Right lobe of liver (tissue), 4 donors: ENCODE measurements around a stretch of chr2.

- PRO-cap, 4 experiments, result peak in 1 of 4 experiments; most common plus-strand start chr2:23524607 (in 1); most common minus-strand start chr2:23524408 (in 1)
- RAMPAGE, long total RNA, 2 experiments, result no peak in any of the 2 experiments
Observed at GRCh38 chr2:23523451-23524771, 138.9 kb downstream of the KLHL29 start.

DNA sequence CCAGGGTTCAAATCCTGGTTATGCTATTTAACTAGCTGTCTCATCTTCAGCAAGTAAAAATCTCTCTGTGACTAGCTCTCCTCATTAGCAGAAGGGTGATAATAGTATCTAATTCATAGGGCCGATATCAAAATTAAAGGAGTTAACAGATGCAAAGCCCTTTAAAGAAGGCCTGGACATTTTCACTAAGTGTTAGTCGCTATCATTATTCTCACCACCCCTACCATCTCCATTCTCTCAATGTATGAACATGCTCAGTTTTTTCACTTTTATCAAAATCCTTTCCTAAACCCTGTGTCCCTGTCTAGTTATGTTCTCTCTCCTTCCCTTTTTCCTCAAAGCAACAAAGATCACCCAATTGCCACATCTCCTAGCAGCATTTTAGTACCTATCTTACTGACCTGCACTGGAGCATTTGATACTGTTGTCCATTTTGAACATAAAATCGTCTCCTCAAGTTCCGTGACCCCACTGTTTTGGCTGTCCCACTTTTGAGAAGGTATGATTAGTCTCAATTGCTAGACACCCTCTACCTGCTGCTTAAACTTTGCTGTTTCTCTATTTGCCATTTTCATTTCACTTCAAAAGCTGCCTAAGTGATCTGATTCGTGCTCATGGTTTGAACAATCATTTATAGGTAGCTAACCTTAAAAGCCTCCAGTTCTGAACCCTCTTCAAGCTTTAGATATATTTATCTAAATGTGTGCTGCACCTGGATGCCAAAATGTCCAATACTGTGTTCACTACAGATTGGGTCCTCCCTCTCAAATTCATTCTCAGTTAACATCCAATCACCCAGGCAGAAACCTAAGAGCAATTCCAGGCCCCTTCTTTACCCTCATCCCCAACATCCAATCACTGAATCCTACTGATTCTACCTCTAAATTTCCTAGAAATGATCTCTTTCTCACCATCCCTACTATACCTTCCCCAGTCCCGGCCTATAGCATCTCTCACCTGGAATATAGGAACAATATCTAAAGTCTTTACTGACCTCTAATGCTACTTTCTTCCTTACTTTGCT, 193.7 kb downstream of the ATAD2B start:
- PRO-cap, 4 experiments, result no peak in any of the 4 experiments
- RAMPAGE, long total RNA, 2 experiments, result no peak in any of the 2 experiments

GRCh38 chr2:23771484-23772178, 155.3 kb downstream of the ATAD2B start:
- PRO-cap, 4 experiments, result no peak in any of the 4 experiments
- RAMPAGE, long total RNA, 2 experiments, result start-site peak on the minus strand in 1 of 2 experiments, at chr2:23771974-23772024 at its widest, 12 reads per replicate

- PRO-cap, 4 experiments, result no peak in any of the 4 experiments
- RAMPAGE, long total RNA, 2 experiments, result no peak in any of the 2 experiments
Observed at GRCh38 chr2:24015344-24016492, 5.8 kb downstream of the MFSD2B start.

- PRO-cap, 4 experiments, result no peak in any of the 4 experiments
- RAMPAGE, long total RNA, 2 experiments, result no peak in any of the 2 experiments
Observed at GRCh38 chr2:24299794-24300289, 60.5 kb downstream of the ITSN2 start.

DNA sequence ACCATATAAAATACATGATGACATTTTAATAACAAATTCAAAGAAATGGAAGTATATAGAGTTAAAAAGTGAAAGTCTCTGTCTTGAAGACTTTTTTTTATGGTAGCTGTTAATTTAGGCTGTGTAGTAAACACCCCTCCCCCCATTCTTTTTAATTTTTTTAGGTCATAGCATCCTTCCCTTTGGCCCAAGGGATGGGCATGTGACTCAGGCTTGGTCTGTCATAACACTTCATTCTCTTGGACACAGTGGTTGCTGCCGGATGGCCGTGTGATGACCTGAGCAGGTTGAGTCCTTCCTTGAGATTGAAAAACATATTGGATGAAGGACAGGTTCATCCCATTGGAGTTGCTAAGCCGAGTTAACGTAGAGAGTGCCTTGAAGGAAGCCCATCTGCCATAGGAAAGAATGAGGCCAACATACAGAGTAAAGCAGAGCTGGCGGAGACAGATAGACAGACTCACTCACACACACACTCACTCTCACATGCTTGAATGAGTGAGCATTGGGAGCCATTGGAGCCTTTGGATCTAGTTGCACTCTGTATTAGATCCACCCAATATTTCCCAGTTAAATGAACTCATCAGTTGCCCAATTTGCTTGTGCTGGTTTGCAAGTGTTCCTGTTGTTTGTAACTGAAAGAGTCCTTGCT, 14.6 kb downstream of the NCOA1 start:
- PRO-cap, 4 experiments, result no peak in any of the 4 experiments
- RAMPAGE, long total RNA, 2 experiments, result no peak in any of the 2 experiments

DNA sequence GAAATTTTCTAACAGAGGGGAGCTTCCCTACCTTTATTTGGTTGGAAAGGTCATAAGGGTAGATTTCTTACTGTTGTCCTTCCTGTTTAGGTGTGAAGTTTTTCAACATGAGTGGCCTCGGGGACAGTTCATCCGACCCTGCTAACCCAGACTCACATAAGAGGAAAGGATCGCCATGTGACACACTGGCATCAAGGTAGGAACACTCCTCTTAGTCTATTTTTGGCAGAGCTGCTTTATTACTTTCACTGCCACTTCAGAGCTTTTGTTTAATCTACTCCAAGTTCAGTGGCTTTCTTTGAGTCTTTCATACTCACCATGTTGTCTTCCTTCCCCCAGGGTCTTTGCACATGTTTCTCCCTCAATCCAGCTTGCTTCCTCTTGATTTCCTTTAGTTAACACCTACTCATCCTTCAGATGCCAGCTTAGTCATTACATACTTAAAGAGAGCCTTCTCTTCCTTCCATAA, 134.6 kb downstream of the PTRHD1 start:
- PRO-cap, 4 experiments, result no peak in any of the 4 experiments
- RAMPAGE, long total RNA, 2 experiments, result no peak in any of the 2 experiments

DNA sequence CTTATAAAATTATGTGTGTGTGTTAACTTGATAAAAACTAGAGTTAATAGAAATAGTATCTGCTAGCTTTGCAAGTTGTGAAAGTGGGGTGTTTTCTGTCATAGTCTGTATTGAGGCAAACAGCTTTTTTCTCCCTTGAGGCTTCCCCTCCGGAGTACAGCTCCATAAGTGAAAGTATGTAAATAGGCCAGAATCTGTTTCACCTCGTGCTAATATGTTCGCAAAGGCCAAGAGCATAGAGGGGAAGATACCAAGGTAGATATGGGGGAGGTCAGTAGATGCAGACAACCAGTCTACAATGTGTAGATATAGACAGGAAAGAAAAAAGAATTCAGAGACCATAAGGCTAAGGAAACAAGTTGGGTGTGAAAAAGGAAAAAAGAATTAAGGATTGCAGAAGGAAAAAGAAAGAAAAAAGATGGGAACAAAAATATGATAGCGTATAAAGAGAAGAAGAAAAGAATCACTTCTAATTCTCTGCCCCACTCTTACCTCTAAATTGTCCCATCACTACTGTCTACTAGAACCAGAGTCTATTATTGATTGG, 72.8 kb downstream of the PTRHD1 start:
- PRO-cap, 4 experiments, result no peak in any of the 4 experiments
- RAMPAGE, long total RNA, 2 experiments, result no peak in any of the 2 experiments

DNA sequence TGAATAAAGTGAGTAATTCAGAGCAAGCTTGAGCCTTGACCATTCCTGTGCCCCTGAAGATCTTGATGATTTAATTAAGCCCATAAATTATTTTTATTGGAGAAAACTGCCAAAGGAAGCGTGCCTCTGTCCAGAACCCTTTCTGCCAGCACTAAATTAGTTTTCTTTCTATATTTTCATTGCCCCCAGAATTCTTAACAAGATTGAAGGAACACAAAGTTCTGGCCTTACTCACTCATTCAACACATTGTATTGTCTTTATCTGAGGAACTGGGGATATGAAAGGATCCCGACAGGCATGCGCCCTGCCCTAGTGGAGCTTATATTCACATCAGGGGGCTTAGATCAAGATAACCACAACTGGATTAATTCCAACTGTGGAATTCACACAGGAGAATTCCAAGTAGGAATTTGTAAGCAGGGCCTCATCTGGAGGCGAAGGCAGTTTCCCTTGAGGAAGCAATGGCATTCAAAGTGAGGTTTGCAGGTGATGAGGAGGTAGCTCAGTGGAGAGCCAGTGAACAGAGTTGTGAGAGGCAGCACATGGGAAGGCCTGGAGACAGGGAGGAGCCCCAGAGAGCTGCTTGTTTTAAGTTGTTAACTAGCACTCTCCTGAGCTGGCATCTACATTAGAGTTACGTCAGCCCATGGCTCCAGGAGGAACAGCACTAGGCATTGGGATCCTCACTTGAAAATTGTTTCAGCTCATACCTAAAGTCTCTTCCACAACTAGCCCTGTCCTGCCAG, 21.1 kb downstream of the PTRHD1 start:
- PRO-cap, 4 experiments, result no peak in any of the 4 experiments
- RAMPAGE, long total RNA, 2 experiments, result no peak in any of the 2 experiments

- PRO-cap, 4 experiments, result no peak in any of the 4 experiments
- RAMPAGE, long total RNA, 2 experiments, result no peak in any of the 2 experiments
Observed at GRCh38 chr2:24819527-24820347, 26.5 kb downstream of the CENPO start.

- PRO-cap, 4 experiments, result no peak in any of the 4 experiments
- RAMPAGE, long total RNA, 2 experiments, result no peak in any of the 2 experiments
Observed at GRCh38 chr2:24820355-24820900, 27.2 kb downstream of the CENPO start.

DNA sequence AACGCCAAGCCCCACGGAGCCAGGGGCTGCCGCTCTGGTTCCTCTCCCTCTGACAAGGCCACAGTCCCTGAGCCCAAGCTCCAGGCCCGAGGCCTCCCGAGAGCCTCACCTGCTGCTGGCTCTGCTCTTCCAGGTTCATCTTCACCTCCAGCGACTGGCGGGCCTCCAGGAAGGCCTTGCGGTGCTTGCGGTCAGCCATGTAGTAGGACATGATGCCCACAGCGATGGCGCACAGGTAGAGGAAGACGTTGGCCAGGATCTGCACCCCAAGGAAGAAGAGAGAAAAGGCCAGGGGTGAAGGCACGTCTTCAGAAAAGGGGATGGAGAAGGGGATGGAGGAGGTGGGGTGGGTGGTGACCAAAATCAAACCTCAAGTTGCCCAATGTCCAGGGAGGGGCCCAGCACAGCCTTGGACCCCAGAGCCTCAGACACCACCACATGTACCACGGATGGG, 47.5 kb downstream of the ADCY3 start:
- PRO-cap, 4 experiments, result no peak in any of the 4 experiments
- RAMPAGE, long total RNA, 2 experiments, result no peak in any of the 2 experiments

GRCh38 chr2:24912195-24912718, 7.8 kb downstream of the ADCY3 start:
- PRO-cap, 4 experiments, result no peak in any of the 4 experiments
- RAMPAGE, long total RNA, 2 experiments, result no peak in any of the 2 experiments

- PRO-cap, 4 experiments, result no peak in any of the 4 experiments
- RAMPAGE, long total RNA, 2 experiments, result no peak in any of the 2 experiments
Observed at GRCh38 chr2:25253105-25253396, 84.7 kb upstream of the POMC start.

DNA sequence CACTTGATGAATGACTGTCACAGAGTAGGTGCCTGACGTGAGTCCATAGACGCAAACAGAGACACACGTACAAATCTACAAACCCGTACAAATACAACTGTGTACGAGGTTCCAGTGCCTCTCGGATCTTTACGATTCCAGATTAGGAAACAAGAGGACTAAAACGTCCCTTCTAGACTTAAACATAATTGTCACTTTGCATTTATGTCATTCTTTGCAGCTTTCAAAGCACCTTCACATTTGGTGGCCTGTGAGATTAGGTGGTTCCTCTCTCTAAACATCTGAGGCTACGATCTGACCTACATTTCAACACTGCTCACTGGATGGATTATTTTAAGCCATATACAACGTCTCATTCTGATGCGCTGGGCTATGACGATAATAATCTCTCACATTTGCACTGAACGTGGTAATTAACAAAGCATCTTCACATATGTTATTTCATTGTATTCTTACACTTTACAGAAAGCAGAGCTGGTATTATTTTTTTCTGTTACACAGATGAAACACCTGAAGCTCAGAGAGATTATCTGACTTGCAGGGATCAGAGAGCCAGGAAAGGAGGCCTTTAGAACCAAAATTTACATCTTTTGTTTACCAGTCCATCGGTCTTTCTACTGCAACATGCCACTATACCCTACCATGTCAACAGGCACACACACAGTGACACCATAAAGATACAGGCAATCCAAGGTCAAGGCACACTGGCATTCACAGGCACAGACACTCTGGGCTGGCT, 36.5 kb downstream of the DNMT3A start:
- PRO-cap, 4 experiments, result no peak in any of the 4 experiments
- RAMPAGE, long total RNA, 2 experiments, result no peak in any of the 2 experiments

DNA sequence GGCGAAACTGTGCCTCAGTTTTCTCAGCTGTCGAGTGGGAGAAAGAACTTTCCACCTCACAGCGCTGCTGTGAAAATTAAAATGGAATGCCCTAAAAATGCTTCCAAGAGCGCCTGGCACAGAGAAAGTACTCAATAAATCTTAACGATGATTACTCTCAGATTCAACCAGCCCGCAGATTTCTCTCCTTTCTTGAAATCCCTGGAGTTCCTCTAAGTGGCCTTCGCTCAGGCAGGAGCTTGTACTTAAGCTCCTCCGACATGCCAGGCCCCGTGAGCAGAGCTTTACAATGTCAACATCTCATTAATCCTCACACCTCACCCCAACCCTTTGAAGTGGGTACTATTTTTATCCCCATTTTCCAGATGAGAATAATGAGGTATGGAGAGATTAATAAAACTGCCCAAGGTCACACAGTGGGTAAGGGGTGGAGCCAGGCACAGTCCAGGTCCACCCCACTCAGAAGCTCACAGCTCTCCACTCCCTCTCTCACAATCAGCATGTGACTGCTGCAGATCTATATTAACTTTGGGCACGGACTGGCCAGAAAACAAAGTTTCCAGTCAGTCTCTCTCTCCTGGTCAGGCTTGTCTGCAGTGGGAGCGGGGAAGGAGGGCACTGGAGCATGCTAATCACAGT, 18.1 kb downstream of the DNMT3A start:
- PRO-cap, 4 experiments, result no peak in any of the 4 experiments
- RAMPAGE, long total RNA, 2 experiments, result no peak in any of the 2 experiments

GRCh38 chr2:25361899-25362508, 20.3 kb upstream of the DNMT3A start:
- PRO-cap, 4 experiments, result peak in 4 of 4 experiments; most common plus-strand start chr2:25362238 (in 4); most common minus-strand start chr2:25362042 (in 3)
- RAMPAGE, long total RNA, 2 experiments, result no peak in any of the 2 experiments

- PRO-cap, 4 experiments, result no peak in any of the 4 experiments
- RAMPAGE, long total RNA, 2 experiments, result no peak in any of the 2 experiments
Observed at GRCh38 chr2:25372431-25373016, 30.8 kb upstream of the DNMT3A start.

- PRO-cap, 4 experiments, result no peak in any of the 4 experiments
- RAMPAGE, long total RNA, 2 experiments, result no peak in any of the 2 experiments
Observed at GRCh38 chr2:25418942-25419357, 77.2 kb upstream of the DNMT3A start.

GRCh38 chr2:25618482-25619223, 54.7 kb downstream of the DTNB start:
- PRO-cap, 4 experiments, result no peak in any of the 4 experiments
- RAMPAGE, long total RNA, 2 experiments, result no peak in any of the 2 experiments